ENCODE results near the genes BCAS1 and CYP24A1.

- RAMPAGE, long total RNA = no peak
- RRBS = no CpG with 5 or more reads among the region's 10 CpGs
These were observed 53.0 kb downstream of the ATP9A start for GRCh38 chr20:51715160-51715714.

GRCh38 chr20:51747226-51747666, 20.9 kb downstream of the ATP9A start:
- RAMPAGE, long total RNA = no peak
- RRBS = no CpG with 5 or more reads among the region's 4 CpGs

DNA sequence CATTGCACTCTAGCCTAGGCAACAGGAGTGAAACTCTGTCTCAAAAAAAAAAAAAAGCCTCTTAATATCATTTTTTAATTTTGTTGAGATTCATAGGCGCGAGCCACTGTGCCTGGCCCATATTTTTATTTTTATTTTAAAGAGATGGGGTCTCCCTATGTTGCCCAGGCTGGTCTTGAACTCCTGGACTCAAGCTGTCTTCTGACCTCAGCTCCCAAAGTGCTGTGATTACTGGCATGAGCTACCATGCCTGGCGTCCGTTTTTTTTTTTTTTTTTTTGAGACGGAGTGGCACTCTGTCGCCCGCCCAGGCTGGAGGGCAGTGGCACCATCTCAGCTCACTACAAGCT, 190.5 kb downstream of the ZFP64 start:
- RAMPAGE, long total RNA = no peak
- RRBS = no CpG with 5 or more reads among the region's 7 CpGs

DNA sequence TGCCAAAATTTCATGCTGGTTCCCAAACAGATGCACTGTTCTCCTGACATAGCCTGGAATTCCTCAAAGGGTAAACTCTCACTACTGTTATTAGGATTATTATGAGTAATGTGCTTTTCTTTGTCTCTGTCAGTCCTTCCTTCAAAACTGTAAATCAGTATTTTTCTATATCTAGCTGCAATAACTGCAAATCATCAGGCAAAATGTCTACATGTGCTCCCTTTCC, 185.7 kb downstream of the ZFP64 start:
- RAMPAGE, long total RNA = no peak

GRCh38 chr20:52104582-52105539, 86.7 kb downstream of the ZFP64 start:
- RAMPAGE, long total RNA = no peak
- RRBS = 8% methylated on average over 33 of the region's 86 CpGs

- RAMPAGE, long total RNA = no peak
- RRBS = no CpG with 5 or more reads among the region's 7 CpGs
These were observed 64.8 kb downstream of the TSHZ2 start for GRCh38 chr20:53036983-53037269.

DNA sequence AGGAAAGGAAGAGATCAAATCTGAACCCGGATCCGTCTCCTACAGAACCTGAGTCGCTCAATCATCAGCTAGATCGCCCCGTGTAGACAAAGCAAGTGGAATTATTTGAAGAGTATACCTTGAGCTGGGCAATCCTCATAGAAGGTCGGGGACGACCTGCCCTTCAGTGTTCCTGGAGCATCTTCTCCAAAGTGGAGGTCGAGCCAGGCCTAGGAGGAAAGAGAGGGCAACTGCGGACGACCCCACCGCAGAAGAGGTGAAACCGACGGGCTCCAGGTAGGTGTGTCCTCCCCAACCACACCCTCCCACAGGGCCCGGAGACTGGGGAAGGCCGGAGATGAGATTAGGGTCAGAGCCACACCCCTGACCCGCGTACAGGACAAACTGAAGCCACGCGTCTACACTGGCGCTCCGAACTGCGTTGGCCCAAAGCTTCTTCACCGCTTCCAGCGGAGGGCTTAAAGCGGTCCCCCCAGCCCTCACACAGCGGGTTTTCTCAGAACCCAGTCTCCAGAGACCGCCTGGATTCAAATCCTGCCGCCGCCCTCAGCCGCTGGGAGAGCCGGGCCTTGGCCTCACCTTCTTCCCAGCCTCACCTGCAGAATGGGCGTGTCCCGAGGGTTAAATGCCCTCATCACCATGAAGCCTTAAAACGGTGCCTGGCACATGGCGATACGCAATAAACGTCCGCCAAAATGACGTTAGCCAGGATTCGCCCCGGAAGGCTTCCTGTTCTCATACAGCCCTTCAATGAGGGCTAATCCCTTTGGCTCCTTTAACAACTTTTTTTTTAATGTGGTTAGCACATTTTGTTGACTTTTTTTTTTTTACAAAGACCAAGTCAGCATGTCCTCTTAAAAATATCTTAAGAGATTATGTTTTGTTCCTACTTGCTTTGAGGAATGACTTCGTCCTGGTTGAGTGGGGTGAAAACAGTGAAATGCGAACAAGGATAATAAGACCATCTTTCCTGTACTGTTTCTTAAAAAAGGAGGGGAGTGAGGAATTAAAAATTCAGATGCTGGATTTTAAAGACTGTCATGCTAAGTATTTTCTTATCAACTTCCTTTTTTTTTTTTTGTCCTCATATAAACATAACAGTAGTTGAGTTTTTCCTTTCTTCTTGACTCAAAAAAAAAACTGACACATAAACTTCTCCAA, 15.0 kb upstream of the ZNF217 start:
- RAMPAGE, long total RNA = no peak
- RRBS = no CpG with 5 or more reads among the region's 43 CpGs

DNA sequence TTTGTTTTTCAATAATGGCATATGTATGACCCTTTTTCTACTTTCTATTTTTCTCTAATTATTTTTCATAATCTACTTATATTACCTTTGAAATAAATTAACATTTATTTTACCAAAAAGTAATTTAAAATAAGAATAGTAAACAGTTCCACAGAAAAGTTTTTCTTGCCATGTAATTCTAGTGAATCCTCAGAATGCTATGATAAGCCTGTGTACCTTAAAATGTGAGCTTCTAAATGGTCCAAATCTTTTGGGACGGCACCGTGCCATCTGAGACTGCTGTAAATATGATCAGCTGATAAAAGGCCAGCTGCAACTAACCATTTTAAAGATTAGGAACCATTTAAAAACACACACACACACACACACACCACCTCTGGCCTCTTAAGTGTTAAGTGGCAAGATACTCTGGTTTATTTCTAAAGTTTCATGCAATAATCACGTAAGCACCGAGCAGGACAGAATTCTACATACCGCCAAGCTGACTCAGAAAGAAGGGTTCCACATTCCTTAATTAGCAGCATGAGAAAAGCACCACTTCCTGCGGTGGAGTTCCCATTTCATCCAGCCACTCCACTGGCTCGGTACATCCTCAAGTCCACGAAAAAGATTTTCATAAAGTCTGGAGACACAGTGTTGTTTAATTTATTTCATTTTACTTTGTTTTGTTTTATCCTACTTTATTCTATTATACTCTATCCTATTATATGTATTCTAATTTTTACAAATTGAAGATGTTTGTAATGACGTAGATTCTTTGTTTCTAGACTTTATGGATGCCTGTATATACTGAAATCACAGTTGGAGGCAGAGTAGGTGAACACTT, 17.8 kb upstream of the ZNF217 start:
- RAMPAGE, long total RNA = no peak
- RRBS = no CpG with 5 or more reads among the region's 9 CpGs

DNA sequence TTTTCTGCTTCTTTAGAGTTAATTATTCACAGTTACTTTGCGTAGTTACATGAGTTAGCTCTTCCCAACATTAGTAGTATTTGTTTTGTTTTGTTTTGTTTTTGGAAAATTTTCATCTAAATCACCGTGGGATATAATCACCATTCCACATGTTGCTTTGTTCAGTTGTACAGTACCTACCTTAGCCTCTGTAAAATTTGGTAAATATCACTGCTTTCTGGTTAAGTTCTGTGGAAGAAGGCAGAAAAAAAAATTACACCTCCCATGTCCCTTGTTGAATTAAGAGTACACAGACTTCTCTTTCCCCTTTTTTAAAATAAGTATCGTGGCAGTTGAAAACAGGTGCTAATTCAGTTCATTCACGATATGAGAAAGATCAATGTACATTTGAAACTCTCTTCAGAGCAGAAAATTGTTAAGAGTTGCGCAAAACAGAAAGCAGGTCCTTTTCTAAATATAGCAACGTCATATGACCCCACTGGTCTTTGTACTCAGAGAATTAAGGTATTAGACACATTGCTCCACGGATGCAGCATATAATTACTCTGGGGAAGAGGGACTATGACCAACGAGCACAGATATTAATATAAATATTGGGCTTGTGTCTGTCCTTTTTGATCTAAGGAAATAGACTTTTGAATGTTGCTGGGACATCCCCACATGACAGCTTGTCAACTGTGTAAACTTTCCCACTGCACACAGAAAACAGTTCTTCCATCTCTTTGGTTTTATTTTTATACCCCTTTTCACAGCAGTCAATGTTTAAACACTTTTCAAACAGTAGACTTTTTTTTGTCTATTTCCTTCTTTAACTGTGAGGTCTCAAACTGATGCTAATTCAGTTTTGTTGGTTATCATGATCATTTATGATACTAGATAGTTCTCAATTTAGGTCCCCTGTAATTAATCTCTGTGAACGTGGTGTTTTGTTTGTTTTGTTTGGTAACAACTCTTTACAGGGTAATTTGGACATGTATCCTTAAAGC, 58.7 kb upstream of the ZNF217 start:
- RAMPAGE, long total RNA = no peak
- RRBS = no CpG with 5 or more reads among the region's 9 CpGs

DNA sequence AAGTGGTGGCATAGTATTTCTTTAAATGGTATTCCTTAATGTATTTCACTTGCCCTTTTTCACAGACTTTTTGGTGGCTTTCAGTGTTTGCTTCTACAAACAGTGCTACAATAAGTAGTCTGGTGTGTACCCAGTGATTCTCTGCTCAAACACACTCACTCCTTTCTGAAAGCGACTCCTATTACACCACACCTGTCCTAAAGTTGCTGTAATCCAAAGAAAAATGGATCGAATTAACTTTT, 145.9 kb upstream of the ZNF217 start:
- RAMPAGE, long total RNA = no peak
- RRBS = no CpG with 5 or more reads among the region's 2 CpGs

GRCh38 chr20:53767549-53768119, 174.0 kb upstream of the ZNF217 start:
- RAMPAGE, long total RNA = no peak
- RRBS = no CpG with 5 or more reads among the region's 2 CpGs

- RAMPAGE, long total RNA = no peak
- RRBS = no CpG with 5 or more reads among the region's 3 CpGs
These were observed 236.4 kb upstream of the ZNF217 start for GRCh38 chr20:53829928-53830509.

GRCh38 chr20:53834662-53834981, 235.8 kb downstream of the BCAS1 start:
- RAMPAGE, long total RNA = no peak
- RRBS = no CpG with 5 or more reads among the region's 4 CpGs

DNA sequence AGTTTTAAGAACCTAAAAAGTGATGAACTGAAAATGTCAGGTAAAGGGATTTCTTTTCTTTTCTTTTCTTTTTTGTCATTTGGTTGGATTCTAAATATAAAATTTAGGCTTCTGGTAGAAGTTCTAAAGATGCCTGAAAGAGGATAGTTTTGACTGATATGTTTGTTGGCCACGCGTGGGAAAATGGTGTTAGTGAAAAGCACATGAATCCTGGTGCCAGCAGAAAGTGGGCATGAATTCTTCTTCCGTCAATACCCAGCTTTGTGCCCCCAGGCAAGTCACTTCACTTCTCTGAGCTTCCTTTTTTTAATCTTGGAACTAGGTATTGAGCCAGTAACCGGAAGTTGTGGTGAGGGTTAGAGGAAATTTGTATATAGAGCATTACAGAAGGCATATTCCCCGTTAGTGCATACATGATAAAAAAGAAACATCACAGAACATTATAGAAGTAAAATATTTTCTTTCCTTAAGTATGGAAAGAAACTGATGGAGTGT, 223.3 kb downstream of the BCAS1 start:
- RAMPAGE, long total RNA = no peak
- RRBS = no CpG with 5 or more reads among the region's 5 CpGs

GRCh38 chr20:53869451-53870125, 200.8 kb downstream of the BCAS1 start:
- RAMPAGE, long total RNA = no peak
- RRBS = no CpG with 5 or more reads among the region's 9 CpGs

GRCh38 chr20:54070181-54070991, at the start of gene BCAS1:
TSS of gene BCAS1 (minus strand) at chr20:54070594.
- RAMPAGE, long total RNA = no peak
- RRBS = no CpG with 5 or more reads among the region's 11 CpGs

DNA sequence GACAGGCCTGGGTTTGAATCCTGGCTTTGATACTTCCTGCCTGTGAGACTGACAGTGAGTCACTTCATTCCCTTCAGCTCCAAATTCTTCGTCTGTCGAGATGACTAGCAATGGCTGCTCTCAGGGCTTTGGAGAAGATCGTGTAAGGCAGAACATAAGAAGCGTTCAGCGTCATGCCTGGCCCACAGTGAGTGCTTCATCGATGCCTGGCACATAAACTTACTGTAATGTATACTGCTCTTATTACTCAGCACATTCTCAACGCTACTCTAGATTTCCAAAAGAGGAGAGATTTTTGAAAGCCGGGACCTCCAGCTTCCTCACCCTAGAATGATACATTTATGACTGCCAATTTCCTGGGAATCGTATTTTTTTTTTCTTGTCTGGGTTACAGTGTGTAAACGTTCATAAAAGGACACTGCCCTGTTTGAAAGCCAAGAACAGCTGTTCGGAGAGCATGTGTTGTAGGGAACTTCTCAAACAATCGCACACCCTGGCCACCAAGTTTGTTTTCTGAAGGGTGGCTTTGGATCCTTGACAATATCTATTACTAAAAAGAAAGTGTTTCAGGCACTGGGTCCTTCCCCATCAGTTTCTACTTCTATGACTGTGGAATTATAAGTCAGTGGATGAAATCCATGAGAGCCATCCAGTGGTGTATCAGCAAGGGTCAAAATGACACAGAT, 16.3 kb upstream of the BCAS1 start:
- RAMPAGE, long total RNA = no peak
- RRBS = no CpG with 5 or more reads among the region's 12 CpGs

- RAMPAGE, long total RNA = no peak
- RRBS = 3% methylated on average over 20 of the region's 49 CpGs
These were observed at the start of gene CYP24A1 for GRCh38 chr20:54173879-54174474. TSS of gene CYP24A1 (minus strand) at chr20:54173986.

- RAMPAGE, long total RNA = no peak
- RRBS = no CpG with 5 or more reads among the region's 2 CpGs
These were observed 60.5 kb downstream of the PFDN4 start for GRCh38 chr20:54268444-54268643.

DNA sequence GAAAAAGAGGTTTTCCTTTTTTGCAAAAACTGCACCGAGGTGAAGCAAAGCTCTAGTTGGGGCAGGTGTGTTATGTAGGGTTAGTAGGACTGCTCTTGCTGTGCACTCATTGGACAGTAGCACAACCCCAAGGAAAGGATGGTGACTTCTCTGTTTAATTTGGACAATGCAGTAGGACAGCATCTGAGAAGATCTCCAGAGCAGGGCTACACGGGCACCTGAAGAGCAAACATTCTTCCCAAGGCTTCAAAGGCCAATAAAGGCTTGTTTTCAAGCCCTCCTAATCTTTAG, 384.2 kb downstream of the DOK5 start:
- RAMPAGE, long total RNA = no peak
- RRBS = no CpG with 5 or more reads among the region's 2 CpGs

Data from hepatocyte (in vitro differentiated cells and primary cell).